Endometrial microvascular endothelial cells (primary cell): ENCODE measurements around a stretch of chr20.

DNA sequence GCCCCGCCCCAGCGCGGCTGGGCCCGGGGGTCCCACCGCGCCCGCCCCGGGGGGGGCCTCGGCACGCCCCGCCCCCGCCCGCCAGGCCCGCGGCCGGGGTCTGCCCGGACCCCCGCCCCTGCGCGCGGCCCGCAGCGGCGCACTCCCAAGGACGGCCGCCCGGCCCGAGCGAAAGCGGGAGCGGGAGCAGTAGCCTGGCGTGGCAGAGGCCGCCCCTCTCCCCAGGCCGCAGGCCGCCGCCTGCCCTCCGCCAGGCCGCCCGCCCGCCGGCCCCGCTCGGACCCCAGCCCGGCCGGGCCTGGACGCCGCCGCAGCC lies 319 bp downstream of the CHD6 start:
- RAMPAGE, long total RNA: no peak

DNA sequence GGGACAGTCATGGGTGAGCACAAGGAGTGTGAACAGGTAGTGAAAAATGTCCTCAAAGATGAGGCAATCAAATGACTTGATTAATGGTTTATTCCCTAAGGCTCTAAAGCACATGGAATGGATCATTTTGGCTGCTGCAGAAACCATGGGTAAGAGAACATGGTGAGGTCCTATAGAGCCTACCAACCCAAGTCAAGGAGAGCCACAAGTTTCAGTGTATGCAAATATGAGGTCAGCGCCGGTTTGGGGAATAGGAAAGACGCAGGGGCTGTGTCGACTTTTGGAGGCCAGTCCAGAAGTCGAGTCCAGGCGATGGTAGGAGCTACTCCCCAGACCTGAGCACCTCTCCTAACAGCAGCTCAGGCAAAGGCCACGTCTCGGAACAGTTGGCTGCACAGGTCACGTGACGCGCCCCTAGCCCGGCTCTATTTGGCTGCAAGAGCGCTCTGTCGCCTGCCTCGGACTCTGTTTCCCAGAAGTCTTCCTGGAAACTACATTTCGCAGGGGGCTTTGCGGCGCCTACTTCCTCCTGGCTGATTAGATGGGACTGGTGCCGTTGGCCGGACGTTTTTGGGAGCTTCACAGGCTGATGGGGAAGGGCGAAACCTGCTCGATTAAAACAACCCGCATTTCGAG lies 74.4 kb upstream of the CHD6 start:
- RAMPAGE, long total RNA: no peak

DNA sequence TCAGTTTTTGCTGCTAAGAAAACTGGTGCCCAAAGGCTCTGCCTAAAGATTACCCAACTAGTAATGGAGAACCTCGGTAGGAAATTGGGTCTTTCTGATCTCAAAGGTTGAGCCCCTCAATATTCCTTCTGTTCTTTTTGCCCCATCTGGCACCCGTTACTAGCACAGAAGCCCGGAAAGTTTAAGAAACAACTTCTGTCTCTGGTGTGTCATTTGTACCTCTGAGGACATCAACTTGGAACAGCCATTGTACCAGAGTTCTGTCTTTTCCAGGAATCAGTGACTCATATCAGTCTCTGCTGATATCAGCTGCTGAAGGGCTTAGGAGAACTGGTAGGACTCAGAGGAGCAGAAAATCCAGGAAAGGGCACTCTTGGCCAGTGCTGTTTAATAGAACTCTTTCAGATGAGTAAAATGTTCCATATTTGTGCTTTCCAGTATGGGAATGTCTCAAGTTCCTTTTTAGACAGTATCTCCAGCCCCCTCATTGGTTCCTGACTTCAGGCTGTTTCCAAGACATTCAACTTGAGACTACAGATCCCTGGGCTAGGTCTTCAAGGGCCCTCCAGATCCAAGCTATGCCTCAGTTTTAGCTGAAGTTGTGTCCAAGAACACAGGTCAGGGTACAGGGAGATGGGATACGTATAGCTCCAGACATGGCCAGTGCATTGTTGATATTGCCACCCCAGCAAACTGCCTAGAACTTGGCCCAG lies 78.3 kb upstream of the CHD6 start:
- RAMPAGE, long total RNA: no peak

- RAMPAGE, long total RNA: no peak
Measured at GRCh38 chr20:43062271-43062658, 127.4 kb downstream of the PTPRT start.

DNA sequence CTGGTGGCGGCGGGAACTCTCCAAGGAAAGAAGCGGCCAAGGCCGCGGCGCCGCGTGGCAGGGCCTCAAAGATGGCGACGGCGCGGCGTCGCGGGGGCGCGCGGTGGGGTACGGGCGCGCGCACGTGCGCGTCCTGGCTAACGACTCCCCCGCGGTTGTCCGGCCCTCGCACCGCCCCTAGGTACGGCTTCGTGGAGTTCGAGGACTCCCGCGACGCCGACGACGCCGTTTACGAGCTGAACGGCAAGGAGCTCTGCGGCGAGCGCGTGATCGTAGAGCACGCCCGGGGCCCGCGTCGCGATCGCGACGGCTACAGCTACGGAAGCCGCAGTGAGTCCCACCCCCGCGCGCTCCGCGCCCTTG lies 465 bp downstream of the SRSF6 start:
- RAMPAGE, long total RNA: no peak

GRCh38 chr20:43508574-43509275 lies 1.2 kb downstream of the L3MBTL1 start:
- RAMPAGE, long total RNA: no peak

GRCh38 chr20:43721792-43722612 lies 4.8 kb downstream of the GTSF1L start:
- RAMPAGE, long total RNA: no peak

DNA sequence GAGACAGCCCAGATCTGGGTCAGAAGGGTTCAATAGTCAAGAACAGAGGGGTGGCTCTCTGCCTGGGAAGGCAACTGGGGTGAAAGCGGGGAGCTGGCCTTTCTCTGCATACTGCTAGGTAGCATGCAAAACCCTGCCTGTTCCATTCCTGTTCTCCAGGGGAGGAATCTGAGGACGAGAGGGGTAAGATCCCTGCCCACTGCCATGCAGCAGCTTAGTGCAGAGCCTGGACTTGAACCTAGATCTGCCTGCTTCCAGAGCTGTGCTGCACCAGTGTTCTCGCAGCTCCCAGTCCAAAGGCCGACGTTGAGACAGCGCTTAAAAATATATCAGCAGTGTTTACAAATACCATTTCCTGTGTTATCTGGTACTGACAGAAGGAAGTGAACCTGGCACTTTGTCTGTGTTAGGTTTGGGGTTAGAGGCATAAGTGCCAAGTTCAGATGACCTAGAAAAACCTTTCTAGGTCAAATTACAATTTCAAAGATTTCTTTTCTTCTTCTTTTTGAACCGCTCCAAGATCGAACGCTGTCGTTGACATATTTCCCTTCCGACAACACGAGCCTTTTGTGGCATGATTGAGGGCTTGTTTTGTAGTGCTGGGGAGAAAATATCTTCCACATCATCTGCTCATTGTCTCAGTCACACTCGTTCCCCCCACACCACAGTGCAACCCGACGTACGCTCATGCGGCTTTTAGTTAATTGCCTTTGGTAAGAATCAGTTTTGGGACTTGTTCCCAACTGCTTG lies 44.6 kb downstream of the TOX2 start:
- RAMPAGE, long total RNA: no peak

- RAMPAGE, long total RNA: no peak
Measured at GRCh38 chr20:44111823-44112352, 75.1 kb downstream of the JPH2 start.

GRCh38 chr20:44178636-44179183 lies 8.3 kb downstream of the JPH2 start:
- RAMPAGE, long total RNA: no peak

- RAMPAGE, long total RNA: no peak
Measured at GRCh38 chr20:44187809-44188410, 922 bp upstream of the JPH2 start.

GRCh38 chr20:44207163-44207765 lies 3.3 kb downstream of the OSER1 start:
- RAMPAGE, long total RNA: no peak

- RAMPAGE, long total RNA: no peak
Measured at GRCh38 chr20:44400674-44401450, 45.4 kb downstream of the HNF4A start.

DNA sequence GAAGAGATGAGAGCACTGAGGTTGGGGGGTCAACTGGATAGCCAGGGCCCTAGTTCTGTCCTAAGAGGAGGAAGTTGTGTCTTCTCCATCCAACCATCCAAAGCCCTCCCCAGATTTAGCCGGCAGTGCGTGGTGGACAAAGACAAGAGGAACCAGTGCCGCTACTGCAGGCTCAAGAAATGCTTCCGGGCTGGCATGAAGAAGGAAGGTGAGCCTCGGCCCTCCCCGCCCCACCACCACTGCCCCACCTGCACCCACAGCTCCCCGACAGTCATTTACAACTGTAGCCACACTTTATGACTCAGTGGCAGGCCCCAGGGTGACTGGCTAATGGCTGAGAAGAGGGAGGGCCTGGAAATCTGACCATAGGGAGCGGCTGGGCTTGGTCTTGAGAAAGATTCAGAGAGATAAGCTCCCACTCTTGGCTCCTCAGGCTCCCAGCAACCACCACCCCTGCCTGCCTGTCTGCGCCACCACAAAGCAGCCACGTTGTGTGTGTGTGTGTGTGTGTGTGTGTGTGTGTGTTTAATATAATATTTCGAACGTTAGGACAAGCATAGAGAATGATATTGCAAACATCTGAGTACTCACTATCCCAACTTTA lies 51.9 kb downstream of the HNF4A start:
- RAMPAGE, long total RNA: no peak

- RAMPAGE, long total RNA: no peak
Measured at GRCh38 chr20:44430988-44431331, 44.7 kb upstream of the TTPAL start.

DNA sequence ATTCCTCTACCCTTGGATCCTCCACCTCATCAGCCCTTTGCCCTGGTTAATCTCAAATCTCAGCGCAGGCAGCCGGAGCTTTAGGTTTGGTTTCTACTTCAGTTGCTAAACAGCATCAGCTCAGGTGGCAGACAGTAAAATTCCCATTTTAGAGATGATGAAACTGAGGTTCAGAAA lies 41.2 kb upstream of the TTPAL start:
- RAMPAGE, long total RNA: no peak

- RAMPAGE, long total RNA: no peak
Measured at GRCh38 chr20:44467997-44468229, 7.8 kb upstream of the TTPAL start.

GRCh38 chr20:44494030-44494747 lies 18.5 kb downstream of the TTPAL start:
- RAMPAGE, long total RNA: no peak

DNA sequence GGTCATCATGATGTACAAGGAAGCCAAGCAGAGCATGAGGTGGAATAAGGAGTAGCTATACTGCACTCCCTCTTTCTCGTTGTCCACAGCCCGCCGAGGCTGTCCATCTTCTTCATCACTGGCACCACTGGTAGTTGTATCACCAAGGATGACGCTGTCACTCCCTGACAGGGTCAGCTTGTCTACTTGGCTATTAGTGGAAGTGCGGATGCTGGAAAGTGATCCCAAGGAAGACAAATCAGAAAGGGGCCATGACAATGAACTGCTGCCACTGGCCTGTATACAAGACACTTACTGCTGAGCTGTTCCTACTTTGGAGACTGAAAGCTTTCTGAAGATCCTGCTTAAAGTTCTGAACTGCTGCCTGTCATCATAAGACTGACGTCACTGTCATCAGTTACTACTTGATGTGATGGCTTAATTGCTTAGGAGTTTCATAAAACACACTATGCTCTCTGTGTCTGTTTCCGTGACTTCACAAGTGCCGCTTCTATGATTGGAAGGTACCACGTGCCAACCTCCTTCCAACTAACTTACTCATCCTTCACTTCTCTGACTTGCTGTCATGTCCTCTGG lies 20.7 kb downstream of the SERINC3 start:
- RAMPAGE, long total RNA: no peak

DNA sequence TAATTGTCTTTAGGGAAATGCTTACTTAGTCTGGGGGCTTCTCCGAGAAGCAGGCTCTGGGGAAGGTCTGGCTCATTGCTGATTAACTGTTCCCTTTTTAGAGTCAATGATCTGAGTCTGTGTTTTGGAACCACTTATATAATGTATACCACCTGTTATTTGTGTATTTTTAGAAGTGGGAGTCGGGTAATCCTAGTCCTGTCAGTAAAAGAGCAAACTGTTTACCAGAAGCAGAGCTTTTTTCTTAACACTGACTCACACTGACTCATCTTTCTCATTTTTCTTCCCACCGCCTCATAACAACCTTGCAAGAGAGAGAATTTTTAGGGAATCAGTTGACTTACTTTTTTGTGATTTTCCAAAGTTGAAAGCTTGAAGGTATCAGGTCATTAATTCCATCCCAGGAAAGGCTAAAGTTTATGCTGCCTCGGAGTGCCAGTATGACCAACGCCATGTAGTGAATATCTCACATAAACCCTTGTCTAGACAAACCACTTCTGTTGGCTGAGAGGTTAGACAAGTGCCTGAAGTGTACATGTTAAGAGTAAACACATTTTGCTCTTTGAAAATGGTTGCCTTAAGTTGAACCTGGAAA lies 29.4 kb upstream of the PKIG start:
- RAMPAGE, long total RNA: no peak